Colon Carcinoma Metastatic in the Lung (tissue), 2 donors: ENCODE data around the genes C5orf15 and CAMLG.

GRCh38 chr5:133091028-133091602, 39.3 kb downstream of the HSPA4 start:
- PRO-cap, 2 experiments = no peak in any of the 2 experiments

GRCh38 chr5:133817898-133818368, 150.5 kb downstream of the C5orf15 start:
- PRO-cap, 2 experiments = no peak in any of the 2 experiments

DNA sequence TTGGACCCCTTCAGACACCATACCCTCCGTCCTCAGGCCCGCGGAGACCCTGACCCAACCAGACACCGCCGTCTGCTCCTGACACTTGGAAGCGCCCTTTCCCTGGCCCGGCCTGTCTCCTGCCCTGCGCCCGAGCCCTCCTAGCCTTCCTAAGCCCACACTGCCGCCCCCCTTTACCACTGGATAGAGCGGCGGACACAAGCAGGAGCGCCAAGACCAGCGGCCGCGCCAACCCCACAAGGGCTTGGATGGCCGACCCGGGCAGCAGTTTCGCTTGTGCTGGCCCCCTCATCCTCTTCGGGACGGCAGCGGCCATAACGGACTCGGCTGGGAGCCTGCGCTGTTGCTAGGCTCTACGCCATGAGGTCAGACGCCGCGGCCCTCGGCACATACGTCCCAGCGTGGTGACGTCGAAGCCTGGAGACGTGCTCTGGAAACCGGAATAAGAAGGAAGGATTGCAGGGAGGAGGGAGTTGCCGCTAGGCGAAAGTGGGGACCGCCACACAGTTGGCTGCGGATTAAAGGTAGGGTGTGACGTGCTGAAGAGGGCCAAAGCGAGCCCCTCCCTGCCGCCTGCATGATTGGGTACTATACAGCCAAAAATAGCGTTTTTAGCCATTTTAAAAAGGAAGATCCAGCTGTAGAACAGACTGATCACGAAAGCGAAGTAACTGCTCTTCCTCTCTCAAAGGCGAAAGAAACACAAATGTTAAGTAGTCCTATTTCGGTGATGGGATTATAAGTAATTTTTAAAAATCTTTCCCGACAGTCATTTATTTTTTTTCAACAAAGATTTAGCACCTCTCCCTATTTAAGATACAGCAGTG, at the start of gene C5orf15:
Gene C5orf15, minus strand, starts transcription at position 357 of the 827 bp plus-strand sequence.
- PRO-cap, 2 experiments = peak in 2 of 2 experiments; most common plus-strand start position 456 of the sequence (in 1); most common minus-strand start position 300 of the sequence (in 1)

GRCh38 chr5:134123165-134123661, 8.7 kb downstream of the TCF7 start:
- PRO-cap, 2 experiments = no peak in any of the 2 experiments

DNA sequence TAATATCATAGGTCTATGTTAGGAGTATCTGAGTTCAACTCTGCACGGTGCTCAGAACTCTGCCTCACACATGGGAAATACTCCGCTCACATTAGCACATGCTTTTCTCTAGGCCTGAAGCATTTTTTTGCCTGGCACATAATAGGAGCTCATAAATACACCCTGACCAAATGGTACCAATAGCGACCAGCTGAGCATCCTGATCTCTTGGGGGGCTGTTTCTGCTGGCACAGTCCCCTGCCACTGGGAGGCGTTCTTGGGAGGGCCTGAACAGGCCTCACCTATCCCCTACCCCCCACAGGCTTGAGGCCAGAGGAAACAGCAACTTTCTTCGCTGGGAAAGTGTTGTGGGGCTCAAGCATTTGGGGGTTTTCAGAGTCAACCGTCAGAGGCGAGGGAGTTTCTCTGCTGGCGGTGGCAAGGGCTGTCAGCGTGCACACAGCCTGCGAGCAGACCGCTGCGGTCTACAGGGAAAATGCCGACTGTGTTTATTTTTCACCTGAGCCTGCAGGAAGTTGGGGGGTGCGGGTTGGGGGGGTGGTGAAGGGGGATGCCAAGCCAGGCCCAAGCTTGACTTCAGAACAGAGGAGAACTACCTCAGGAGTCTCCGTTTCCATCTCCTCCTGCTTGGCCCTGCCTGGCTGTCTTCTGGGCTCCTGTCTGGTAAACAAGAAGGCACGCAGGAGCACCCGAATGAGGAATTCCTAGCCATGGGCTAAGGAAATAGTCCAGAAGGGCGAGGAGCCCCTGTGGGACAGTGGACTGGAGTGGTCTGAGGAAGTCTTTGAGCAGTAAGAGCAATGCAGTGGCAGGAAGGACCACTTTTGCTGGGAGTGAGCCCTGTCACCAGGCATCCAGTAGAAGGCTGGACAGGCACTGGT, 18.0 kb downstream of the TCF7 start:
- PRO-cap, 2 experiments = no peak in any of the 2 experiments

GRCh38 chr5:134136146-134136683, 21.7 kb downstream of the TCF7 start:
- PRO-cap, 2 experiments = no peak in any of the 2 experiments

- PRO-cap, 2 experiments = no peak in any of the 2 experiments
Observed at GRCh38 chr5:134150620-134151393, 25.9 kb downstream of the SKP1 start.

GRCh38 chr5:134173849-134174104, 3.0 kb downstream of the SKP1 start:
- PRO-cap, 2 experiments = no peak in any of the 2 experiments

DNA sequence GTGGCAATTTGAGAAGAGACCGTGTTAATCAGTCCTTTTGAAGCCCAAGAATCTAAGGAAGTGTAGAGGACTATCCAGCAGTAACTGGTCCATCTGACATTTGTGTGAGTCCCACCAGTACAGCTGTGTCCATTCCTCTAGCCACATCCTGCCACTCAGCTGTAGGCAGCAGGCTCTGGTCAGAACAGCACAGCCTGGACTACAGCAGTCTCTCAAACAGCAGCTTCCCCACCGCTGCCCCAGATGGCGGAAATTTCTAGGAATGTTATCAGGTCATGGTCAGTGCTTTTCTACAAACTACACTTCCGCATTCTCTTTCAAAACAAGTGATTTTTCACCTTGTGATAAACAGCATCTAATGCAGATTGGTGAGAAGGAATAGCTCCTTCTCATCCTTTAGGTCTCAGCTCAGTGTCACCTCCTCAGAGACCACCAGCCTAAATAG, 10.8 kb upstream of the SKP1 start:
- PRO-cap, 2 experiments = no peak in any of the 2 experiments

DNA sequence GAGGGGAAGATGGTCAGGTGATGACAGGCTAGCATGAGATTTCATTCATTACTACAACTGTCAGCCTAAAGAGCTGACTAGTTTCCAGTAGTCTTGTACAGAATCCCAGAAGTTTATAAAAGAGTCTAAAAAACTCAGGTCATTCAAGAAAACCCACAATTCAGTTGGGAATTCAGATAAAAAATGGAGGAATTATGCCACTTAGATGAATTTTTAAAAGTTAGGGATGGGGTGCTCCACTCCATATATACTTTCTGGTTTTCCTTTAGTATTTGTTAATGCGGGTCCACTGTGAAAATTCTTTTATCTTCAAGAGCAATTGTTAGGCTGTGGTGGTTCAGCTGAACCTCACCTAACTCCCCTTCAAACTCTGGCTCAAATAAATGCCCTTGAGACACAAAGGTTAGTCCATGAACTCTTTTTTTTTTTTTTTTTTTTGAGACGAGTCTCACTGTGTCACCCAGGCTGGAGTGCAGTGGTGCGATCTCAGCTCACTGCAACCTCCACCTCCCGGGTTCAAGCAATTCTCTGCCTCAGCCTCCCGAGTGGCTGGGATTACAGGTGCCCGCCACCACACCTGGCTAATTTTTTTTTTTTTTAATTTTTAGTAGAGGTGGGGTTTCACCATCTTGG, 13.2 kb upstream of the SKP1 start:
- PRO-cap, 2 experiments = no peak in any of the 2 experiments

GRCh38 chr5:134227303-134227613, 1.4 kb upstream of the PPP2CA start:
- PRO-cap, 2 experiments = peak in 2 of 2 experiments; most common minus-strand start chr5:134227365 (in 1)

DNA sequence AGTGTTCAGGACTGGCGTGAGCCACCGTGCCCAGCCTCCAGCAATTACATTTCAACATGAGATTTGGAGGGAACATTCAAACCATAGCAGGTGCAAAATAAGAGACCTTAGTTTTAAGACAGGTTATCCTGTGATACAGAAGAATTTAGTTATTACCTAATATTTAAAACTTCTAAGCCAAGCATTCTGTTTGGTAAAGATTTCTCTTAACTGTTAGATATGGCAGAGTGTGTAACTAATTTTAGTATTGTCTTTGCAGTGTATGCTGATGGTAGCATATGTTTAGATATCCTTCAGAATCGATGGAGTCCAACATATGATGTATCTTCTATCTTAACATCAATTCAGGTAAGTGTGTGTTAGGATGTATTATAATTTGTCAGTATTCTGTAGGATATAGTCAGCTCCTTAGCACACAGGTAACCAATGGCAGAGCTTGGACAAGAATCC, 16.7 kb downstream of the UBE2B start:
- PRO-cap, 2 experiments = no peak in any of the 2 experiments

GRCh38 chr5:134389908-134390997, 18.9 kb downstream of the UBE2B start:
- PRO-cap, 2 experiments = no peak in any of the 2 experiments

DNA sequence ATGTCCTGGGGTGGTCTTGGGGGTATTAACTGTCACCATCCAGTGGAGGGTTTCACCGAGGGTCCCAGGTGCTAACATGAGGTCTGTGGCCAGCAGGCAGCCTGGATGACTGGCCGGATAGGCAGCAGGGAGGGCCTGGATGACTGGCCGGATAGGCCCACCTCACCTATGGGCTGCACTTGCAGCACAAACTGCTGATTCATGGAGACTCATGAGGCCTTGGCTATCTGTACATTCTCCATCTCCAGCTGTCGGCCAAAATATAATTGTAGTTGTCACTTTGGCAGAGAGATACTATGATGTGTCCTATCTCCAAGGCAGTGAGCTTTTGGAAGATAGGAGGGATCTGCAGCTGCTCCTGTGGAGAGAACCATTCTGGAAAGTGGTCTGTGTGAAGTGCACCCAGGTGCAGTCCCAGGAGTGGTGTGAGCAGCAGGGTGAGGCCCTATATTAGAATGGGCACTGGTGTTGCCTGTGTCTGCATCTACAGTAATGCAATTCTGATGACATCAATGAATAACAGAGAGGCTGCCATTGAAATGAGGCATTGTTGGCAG, 26.3 kb upstream of the CDKN2AIPNL start:
- PRO-cap, 2 experiments = no peak in any of the 2 experiments

GRCh38 chr5:134527938-134528664, 2.6 kb downstream of the JADE2 start:
- PRO-cap, 2 experiments = no peak in any of the 2 experiments

DNA sequence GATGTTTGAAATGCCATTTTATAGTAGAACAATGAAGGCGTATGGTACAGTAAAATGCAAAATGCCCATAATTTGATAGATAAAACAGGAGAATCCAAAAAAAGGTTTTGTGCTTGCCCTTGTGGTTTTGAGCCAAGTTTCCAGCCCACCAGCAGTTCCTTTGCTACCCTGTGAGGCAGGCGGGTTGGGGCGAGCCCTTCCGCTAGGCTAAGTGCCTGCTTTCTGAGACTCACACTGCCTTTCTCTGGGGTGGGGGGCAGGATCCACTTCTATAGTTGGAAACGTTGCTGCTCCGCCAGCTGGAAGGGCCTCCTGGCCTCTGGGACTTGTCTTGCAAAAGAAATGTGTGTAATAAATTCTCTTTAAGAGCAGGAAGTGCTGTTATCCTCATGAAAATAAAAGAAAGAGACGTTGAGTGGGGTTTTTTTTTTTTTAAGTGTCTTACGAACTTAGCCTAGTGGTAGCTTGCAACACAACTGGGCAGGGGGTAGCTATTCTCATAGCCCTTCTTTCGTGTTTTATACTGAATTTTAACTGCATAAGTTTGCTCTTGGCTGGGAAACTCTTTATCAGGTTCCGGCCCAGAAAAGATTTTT, 19.6 kb downstream of the JADE2 start:
- PRO-cap, 2 experiments = no peak in any of the 2 experiments

DNA sequence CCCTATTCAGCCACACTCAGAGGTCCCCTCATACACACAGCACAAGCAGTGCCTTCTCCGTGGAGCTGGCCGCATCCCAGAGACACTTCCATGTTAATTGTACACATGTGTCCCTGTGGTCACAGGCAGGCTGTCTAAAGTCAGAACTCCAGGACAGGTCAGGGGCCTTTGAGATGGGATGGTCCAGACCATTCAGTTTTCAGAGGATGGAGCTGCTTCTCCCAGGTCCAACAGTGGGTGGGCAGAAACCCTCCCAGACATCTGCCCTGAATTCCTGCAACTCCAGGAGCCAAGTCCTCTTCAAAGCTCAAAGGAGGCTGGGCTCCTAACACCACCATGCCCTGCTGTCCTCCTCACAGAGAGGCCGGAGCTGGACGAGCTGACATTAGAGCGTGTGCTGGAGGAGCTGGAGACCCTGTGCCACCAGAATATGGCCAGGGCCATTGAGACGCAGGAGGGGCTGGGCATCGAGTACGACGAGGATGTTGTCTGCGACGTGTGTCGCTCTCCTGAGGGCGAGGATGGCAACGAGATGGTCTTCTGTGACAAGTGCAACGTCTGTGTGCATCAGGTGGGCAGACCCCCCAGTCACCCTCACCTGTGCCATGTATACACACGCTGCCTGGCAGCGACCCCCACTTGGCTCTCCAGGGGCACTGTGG, 35.0 kb downstream of the JADE2 start:
- PRO-cap, 2 experiments = no peak in any of the 2 experiments

- PRO-cap, 2 experiments = no peak in any of the 2 experiments
Observed at GRCh38 chr5:134638619-134639274, 6.1 kb upstream of the SAR1B start.

- PRO-cap, 2 experiments = peak in 2 of 2 experiments; most common plus-strand start chr5:134738515 (in 1); most common minus-strand start chr5:134738333 (in 1)
Observed at GRCh38 chr5:134738152-134738927, at the start of gene CAMLG. CAMLG (plus strand) TSS chr5:134738548.

DNA sequence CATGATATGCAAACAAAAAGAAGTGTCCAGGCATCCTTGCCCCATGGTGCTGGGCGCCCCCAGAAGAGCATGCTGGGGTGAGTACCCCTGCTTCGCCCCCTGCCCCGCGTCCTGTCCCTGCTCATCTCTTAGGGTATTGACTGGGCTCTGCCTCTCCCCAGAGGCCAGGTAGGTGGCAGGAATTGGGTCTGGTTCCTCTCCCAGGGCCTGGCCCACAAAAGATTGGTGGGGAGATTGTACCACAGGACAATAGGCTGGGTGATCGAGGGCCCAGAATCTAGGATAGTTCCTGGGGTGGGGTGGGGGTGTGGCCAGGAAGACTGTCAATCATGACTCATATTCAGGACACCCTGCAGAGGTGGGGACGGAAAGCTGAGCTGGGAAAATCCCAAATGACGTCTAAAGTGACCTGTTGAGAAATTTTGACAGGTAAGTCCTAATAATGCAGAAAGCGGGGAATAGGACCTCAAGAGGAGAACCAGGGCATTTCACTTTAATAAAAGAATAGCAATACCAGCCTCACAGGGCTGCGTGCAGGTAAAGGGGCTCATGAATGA, 8.9 kb downstream of the PITX1 start:
- PRO-cap, 2 experiments = no peak in any of the 2 experiments